Jurkat, Clone E6-1 (cell line): ENCODE data around the genes USP37, PLCD4, CFAP65 and SLC23A3.

DNA sequence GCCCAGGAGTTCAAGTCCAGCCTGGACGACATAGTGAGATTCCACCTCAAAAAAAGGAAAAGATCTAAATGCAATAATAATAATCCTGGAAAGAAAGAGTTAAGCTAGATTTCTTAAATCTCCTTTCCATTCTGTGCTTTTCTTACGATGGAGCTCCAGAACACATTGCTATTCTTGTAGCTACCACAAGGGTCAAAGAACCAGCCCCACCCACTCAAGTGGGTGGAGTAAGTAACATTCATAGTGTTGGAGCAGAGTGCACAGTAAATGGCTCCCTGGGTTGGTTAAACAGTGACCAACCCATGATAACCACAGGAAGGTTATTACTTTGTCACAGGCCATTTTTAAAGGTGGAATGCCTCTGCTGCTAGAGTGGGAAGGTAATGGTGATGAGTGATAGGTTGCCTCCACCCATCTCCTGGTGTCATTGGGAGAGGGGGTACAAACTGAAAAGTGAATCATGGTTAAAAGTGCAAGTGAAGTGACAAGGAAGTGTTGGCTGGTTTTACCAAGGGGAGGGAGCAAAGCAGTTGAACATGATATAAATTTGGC is 13.9 kb downstream of the ARPC2 start:
- RRBS: no CpG with 5 or more reads among the region's 2 CpGs

- RRBS: no CpG with 5 or more reads among the region's 26 CpGs
Measured at GRCh38 chr2:218269405-218269970, 449 bp downstream of the AAMP start.

DNA sequence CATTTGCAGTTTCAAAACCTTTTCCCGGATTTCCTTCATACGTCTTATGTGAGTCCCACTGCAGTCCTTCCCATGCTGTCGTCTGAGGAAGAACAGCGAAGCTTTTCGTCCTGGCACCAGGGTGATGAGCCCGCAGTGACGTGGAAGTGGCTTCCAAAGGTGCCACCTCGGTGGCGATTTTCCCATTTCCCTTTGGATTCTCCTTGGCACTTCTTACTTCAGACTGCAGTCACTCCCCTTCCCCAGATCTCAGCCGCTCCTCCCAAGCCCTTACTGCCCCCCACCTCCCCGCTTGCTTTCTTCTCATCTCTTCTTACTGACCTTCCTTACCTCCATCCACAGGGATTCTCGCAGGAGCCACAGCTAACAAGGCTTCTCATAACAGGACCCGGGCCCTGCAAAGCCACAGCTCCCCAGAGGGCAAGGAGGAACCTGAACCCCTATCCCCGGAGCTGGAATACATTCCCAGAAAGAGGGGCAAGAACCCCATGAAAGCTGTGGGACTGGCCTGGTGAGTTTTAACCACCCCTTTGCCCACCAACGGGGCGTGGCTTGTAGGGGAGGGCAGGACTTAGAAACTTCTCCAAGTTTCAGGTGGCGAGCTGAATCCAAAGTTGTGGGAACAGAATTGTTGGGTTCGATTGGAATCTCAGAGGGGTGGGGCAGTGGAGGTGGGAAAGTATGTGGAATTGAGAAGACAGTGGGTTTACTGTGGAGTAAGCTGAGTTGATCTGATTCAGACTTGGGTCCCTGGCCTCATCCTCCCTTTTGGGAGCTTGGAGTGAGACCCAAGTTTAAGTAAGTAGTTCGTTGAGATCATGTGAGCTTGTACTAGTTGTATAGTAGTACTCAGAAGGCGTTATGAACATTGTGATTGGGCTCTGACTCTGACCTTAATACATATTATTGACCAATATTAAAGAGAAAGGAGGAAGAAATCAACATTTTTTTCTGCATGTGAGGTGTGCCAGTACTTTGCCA is 1.0 kb downstream of the PNKD start:
- RRBS: 36% methylated on average over 2 of the region's 20 CpGs

DNA sequence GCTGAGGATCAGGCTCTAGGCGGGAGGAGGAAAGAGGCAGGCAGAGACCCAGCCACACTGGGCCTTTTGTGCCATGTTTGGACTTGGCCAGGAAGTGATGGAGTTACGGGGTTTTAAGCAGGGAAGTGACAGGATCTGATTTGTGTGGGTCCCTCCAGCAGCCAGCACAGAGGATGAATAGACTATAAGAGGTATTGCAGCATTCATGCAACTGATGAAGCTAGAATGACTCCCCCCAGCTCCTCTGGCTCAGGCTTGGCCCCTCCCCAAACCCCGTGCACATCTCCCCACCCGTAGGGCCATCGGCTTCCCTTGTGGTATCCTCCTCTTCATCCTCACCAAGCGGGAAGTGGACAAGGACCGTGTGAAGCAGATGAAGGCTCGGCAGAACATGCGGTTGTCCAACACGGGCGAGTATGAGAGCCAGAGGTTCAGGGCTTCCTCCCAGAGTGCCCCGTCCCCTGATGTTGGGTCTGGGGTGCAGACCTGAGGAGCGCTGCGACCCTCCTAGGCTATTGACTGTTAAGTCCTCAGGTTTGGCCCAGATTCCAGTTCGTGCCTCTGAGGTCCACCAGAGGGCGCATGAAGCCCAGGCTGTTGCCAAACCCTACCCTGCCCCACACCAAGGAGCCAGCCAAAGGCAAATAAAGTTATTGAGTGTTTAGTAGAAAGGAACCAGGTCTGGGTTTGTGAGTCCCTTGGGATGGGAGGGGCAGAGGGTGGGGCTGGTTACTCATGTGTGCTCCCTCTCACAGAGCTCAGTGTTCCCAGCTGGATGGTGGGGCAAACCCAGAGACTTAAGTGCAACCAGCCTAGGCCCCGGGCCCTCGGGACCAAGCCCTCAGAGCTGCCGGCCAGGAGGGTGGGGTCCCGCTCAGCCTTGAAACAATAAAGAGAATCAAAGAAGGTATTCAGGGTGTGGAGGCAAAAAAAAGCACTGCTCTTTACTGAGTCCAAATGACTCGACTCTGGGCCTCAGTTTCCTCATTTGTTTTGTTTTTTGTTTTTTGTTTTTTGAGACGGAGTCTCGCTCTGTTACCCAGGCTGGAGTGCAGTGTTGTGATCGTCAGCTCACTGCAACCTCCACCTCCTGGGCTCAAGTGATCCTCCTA is 2.3 kb downstream of the PNKD start:
- RRBS: no CpG with 5 or more reads among the region's 24 CpGs

GRCh38 chr2:218290802-218291580 is 1.3 kb downstream of the TMBIM1 start:
- RRBS: no CpG with 5 or more reads among the region's 7 CpGs

DNA sequence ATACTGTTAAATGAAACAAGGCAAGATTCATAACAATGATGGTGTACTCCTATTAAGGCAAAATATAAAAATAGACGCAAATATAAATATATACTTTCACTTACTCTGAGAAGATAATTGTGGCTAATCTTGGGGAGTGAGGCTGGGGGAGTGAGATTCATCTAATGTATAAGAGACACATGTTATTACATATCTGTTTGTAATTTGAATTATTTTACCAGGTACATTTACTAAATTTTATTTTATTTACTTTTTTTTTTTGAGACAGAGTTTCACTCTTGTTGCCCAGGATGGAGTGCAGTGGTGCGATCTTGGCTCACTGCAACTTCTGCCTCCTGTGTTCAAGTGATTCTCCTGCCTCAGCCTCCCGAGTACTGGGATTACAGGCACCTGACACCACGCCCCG is 8.9 kb upstream of the VIL1 start:
- RRBS: no CpG with 5 or more reads among the region's 5 CpGs

DNA sequence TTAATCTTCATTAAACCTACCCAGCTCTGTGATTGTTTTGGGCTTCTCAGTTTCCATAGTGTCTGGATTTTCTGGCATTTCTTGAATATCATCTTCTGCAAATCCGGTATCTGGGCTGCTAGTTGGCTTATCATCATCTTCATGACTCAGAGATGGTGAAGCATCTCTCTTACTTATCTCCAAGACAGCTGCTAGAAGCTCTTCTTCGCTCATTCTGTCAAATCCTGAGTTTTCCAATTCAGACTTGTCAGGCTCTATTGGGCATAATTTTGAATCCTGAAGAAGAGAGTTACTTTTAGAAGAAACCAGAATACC is 55.6 kb downstream of the VIL1 start:
- RRBS: no CpG with 5 or more reads among the region's 2 CpGs

GRCh38 chr2:218549549-218550056 is 18.5 kb downstream of the USP37 start:
- RRBS: no CpG with 5 or more reads among the region's 8 CpGs

DNA sequence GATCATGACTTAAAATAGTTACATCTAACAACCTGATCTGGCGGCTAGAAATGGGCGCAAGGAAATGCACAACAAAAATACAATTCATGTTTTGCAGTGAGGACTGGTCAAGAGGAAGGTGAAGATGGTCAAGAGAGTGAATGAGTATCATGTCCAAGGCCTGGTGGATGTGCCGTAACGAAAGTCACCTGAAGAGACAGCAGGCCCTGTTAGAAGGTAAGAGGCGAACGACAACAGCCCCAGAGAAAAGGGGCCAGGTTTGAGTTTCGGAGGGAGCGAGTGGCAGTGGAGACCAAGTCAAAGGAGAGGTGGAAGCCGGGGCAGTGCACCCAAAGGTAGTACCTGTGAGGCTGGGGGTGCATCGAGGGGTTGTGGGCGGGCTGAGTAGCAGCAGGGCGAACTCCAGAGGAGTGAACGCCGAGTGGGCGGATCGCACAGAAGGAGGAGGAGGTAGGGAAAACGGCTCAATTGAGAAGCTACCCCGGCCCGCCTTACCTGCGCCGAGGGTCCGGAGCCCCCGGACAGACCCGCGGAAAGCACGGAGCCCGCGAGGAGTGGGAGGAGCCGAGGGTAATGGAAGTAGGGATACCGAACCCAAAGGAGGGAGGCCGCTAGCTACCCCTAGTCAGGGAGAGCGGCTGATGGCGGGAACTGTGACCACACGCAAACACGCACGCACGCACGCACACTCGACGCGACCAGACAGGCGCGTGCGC is at the start of gene USP37:
USP37 (minus strand) TSS at position 669 of the 716 bp plus-strand sequence.
- RRBS: no CpG with 5 or more reads among the region's 44 CpGs

DNA sequence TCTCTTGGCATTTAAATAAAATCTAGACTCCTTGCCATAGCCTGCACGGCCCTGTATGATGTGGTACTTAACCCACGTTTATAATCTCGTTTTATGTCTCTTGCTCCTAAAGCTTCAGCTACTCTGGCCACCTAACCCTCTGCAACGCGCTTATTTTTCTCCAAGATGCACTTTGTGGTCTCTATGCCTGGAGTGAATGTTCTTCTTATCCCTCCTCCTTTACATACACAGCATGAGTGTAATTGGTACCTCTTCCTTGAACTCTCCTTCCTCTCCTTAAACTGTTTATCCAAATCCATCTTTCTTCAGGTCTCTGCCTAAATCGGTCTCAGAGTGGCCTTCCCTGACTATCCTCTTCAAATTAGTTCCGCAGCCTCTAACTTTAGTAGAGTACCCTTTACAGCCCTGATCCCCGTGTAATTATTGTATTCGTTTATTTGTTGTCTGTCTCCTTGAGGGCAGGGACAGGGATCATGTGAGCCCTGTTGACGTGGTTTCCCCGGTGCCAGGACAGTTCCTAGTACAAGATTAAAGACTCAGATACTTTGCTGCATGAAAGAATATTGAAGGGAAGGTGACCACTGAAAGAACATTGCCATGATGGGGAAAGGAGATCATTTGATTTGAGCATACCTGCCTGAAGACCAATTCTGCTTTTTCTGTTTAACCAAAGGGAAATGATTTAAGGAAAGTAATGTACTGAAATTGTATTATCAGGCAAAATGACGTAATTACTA is 1.1 kb downstream of the CNOT9 start:
- RRBS: no CpG with 5 or more reads among the region's 12 CpGs

GRCh38 chr2:218607282-218608273 is at the start of gene PLCD4:
PLCD4 (plus strand) TSS chr2:218607899.
- RRBS: no CpG with 5 or more reads among the region's 10 CpGs

DNA sequence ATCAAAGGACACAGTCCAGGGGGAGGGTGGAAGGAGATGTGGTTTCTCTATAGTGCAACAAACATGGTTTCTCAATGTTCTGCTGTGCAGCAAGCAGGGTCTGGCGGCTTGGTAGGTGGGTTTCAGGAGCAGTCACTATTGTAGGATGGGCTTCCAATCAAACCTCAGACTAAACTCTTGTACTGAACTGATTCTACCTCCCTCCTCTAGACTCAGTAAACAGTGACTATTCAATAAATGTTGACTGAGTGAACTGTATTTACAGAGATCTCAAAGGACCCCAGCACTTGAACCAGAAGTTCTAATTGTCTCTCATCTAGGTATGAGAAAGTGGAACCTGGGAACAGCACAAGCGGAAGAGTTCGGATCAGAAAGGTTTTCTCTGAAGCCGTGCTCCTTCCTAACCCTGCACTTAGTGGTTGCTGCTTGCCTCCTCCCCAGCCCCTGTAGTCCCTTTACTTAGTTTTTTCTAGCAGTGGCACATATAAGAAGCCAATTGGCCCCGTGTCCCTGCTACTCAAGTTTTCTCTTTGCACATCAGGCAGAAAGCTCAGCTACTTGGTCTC is 26.7 kb upstream of the CYP27A1 start:
- RRBS: no CpG with 5 or more reads among the region's 5 CpGs

GRCh38 chr2:218812361-218813200 is 30.6 kb downstream of the CYP27A1 start:
- RRBS: no CpG with 5 or more reads among the region's 19 CpGs

DNA sequence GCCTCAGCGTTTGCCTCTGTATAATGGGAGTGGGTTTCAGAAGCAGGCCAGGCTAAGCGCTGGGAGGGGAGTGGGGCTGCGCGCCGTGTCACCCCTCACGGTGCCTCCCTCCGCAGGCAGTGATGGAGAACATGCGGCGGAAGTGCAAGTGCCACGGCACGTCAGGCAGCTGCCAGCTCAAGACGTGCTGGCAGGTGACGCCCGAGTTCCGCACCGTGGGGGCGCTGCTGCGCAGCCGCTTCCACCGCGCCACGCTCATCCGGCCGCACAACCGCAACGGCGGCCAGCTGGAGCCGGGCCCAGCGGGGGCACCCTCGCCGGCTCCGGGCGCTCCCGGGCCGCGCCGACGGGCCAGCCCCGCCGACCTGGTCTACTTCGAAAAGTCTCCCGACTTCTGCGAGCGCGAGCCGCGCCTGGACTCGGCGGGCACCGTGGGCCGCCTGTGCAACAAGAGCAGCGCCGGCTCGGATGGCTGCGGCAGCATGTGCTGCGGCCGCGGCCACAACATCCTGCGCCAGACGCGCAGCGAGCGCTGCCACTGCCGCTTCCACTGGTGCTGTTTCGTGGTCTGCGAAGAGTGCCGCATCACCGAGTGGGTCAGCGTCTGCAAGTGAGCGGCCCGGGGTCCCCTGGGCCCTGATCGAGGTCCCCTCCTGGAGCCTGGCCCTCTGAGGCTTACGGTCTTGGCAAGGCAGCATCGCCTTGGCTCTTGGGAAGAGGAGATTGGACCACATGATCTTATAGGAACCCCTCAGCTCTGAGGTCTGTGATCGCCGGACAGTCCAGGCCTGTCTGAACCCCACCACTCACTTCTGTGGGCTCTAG is 12.2 kb downstream of the WNT10A start:
- RRBS: no CpG with 5 or more reads among the region's 76 CpGs

DNA sequence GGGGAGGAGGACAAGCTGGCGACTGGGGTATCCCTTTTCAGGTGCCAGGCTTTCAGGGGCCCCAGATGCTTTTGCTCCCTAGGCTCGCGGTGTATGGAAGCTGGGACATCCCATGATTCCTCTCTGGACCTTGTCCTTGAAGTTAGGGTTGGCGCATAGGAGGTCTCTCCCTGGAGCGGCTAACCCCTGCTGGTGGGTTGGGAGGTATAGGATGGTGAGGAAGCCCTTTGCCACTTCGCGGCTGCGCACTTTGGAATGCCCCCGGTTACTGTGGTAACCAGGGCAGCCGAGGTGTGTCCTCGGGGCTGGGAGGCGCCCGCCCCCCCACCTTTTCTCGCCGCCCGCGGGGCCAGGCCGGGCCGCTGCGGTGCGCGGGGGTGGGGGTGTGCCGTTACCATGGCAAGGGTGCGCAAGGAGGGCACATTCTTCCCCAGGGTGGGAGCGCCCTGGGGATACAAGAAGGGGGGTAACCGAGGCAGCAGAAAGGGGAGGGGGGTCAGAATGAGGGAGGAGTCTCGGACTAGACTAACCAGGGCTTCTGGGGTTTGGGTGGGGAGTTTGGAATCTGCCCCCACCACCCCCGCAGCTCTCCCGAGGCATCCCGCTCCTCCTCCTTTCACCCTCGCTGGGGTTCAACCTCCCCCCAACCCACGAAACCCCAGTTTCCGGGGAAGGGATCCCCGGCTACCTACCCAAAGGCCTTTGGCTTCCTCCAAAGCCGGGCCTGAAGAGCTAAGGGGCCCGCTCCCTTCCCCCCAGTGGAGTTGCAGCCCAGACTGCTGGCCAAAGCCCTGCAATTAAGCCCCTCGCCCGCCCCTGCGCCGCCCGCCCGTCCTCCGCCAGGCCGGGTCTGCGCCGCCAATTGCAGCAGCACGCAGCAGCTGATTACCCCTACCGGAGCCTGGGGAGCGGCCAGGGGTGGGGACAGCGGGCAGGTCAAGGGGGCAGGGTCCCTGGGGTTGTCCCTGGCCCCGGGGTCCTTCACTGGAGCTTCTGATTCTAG is 16.5 kb downstream of the WNT10A start:
- RRBS: 5% methylated on average over 16 of the region's 51 CpGs

DNA sequence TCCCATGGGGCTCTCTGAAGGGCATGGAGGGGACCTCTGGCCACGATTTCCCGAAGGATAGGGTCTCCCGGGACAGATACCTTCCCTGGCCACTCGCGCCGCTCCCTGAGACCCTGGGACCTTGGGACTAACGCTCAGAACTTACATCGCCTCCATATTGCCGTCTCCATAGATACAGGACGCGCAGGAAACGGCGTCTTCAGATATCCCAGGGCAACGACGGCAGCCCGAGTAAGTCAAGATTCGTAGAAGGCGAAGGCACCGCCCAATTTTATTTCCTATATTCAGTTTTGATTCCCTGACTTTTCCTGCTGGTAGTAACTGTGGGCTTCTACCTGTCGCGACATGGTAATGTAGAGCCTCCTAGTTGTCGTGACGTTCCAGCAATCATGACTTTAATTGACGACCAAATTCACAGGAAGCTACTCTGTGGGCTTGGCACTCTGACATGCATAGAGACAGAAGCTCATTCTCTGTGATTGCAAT is at the start of gene CFAP65:
CFAP65 (minus strand) TSS at position 174 of the 486 bp plus-strand sequence.
- RRBS: no CpG with 5 or more reads among the region's 24 CpGs

- RRBS: no CpG with 5 or more reads among the region's 10 CpGs
Measured at GRCh38 chr2:219070845-219072057, 10.5 kb upstream of the IHH start.

- RRBS: no CpG with 5 or more reads among the region's 13 CpGs
Measured at GRCh38 chr2:219118490-219118929, 42.1 kb downstream of the NHEJ1 start.

DNA sequence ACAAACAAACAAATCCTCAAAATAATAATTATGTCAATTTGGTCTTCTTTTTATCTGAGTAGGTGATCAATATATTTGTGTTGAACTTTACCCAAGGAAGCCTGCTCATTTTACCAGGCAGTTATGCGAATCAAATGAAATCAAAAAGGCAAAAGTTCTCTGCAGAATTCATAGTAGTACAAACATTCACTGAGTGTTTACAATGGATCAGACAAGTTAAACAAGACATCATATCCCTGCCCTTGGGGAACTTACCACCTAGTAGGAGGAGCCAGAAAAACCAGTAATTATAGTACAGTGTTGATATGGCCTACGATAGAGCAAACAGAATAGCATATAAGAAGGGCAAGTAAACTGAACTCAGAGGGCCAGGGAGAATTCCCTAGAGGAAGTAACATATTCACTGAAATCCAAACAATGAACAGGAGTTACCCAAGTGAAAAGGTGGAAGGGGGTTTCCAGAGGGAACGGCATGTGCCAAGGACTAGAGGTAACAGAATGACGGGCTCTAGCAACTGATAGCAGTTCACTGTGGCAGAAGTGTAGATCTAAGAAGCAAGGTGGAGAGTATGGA is 34.1 kb downstream of the NHEJ1 start:
- RRBS: no CpG with 5 or more reads among the region's 4 CpGs

- RRBS: no CpG with 5 or more reads among the region's 7 CpGs
Measured at GRCh38 chr2:219169925-219170527, at the start of gene SLC23A3. SLC23A3 (minus strand) TSS chr2:219170029.